SK-N-SH (cell line): ENCODE measurements around a stretch of chr16.

DNA sequence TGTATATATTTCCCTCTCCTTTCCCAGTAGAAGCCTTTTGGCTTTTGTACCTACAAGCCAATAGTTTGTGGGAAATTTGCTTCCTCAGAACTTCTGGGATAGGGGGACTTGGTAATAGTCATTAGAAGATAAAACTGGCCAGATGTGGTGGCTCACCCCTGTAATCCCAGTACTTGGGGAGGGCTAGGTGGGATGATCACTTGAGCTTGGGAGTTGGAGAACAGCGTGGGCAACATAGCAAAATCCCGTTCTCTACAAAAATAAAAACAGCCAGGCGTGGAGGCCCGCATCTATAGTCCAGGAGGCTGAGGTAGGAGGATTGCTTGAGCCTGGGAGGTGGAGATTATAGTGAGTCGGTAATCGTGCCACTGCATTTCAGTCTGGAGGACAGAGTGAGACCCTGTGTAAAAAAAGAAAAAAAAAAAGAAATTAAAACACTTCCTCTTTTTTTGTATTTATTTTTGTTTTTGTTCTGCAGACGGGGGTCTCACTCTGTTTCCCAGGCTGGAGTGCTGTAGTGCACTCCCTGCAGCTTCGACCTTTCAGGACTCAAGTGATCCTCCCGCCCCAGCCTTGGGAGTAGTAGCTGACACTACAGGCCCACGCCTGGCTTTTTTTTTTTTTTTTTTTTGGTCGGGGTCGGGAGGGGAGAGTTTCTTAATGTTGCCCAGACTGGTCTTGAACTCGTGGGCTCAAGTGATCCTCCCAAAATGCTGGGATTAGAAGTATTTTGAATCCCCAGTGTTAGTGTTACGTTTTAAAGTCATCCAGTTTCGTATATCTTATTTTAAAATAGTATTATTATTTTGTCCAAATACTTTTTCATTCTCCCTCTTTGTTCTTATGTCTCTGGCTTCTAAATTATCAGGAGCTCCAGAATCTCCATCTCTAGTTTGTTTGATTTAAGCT is 1.5 kb downstream of the IST1 start:
- RRBS, result no CpG with 5 or more reads among the region's 15 CpGs
CAGE:
- cytosol, long polyA plus RNA, result no peak
- long polyA plus RNA, result no peak
- nucleus, long polyA plus RNA, result no peak

GRCh38 chr16:71923818-71925104 is 28.9 kb downstream of the IST1 start:
- RRBS, result no CpG with 5 or more reads among the region's 14 CpGs
CAGE:
- cytosol, long polyA plus RNA, result no peak
- long polyA plus RNA, result no peak
- nucleus, long polyA plus RNA, result no peak

DNA sequence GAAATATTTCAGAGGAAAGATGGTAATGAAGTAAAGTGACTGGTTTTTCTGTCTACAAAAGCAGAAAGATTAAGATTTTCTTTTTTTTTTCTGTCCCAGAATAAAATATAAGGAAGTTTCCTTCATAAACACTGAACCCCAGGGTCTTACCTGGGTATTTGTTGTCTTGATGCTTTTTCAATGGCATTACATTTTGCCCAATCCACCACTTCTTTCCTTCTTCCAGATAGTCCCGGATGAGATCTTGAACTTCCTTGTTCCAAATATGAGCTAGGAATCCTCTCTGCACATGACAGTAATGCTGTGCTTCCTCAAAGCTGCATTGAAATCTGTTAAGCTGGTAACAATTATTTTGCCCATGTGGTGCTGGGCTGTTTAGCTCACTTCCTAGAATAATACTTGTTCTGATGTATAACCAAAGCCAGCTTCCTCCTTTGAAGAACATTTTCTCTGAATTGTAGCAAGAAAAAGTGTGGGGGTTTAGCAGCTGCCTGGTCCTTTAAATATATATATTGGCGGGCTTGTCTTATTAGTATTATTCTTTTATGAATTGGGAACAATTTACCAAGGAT is 582 bp downstream of the PKD1L3 start:
- RRBS, result no CpG with 5 or more reads among the region's 2 CpGs
CAGE:
- cytosol, long polyA plus RNA, result no peak
- long polyA plus RNA, result no peak
- nucleus, long polyA plus RNA, result no peak

DNA sequence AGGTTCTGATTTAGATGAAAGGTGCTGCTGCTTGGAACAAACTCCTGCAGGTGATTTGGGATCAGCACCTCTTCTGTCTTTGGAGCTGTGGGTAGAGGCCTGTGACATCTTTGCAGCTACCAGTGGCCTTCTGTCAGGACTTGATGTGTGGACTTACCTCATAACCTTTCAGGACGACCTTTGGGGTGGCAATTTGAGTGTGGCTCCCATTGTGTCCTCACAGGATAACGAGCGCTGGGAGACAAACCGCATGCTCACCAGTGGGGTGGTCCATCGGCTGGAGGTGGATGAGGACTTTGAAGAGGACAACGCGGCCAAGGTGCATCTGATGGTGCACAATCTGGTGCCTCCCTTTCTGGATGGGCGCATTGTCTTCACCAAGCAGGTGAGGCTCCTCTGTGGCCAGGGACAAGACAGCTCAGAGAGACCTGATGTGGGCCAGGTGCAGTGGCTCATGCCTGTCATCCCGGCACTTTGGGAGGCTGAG is 6.6 kb downstream of the DHX38 start:
- RRBS, result no CpG with 5 or more reads among the region's 9 CpGs
CAGE:
- cytosol, long polyA plus RNA, result no peak
- long polyA plus RNA, result no peak
- nucleus, long polyA plus RNA, result no peak

- RRBS, result no CpG with 5 or more reads among the region's 7 CpGs
CAGE:
- cytosol, long polyA plus RNA, result no peak
- long polyA plus RNA, result no peak
- nucleus, long polyA plus RNA, result no peak
These were observed 31.6 kb downstream of the DHX38 start for GRCh38 chr16:72125241-72125620.

DNA sequence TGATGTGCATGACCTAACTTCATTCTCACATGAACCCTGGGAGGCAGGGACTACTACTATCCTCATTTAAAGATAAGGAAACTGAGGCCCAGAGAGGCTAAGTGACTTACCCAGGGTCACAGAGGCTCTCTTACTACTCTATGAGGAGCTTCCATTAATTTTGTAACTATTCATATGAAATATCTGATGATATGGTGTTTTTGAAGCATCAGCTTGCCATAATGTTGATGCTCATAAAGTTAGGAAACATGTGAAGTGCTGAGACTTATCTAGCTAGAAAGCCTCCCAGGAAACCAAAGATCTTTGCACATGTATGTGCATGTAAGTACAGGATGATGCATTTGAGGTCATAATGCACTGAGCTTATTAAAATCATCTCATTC is 341 bp downstream of the PMFBP1 start:
CAGE:
- cytosol, long polyA plus RNA, result no peak
- long polyA plus RNA, result no peak
- nucleus, long polyA plus RNA, result no peak

GRCh38 chr16:72425306-72426097 is 253.5 kb upstream of the PMFBP1 start:
- RRBS, result no CpG with 5 or more reads among the region's 27 CpGs
CAGE:
- cytosol, long polyA plus RNA, result no peak
- long polyA plus RNA, result no peak
- nucleus, long polyA plus RNA, result no peak

GRCh38 chr16:72664274-72665460 is 383.3 kb downstream of the ZFHX3 start:
- RRBS, result under 1% methylated on average over 11 of the region's 73 CpGs
CAGE:
- cytosol, long polyA plus RNA, result no peak
- long polyA plus RNA, result start-site peak on the plus strand at chr16:72665128-72665164, 30 and 37 reads in 2 replicates
- nucleus, long polyA plus RNA, result start-site peak on the minus strand at chr16:72664940-72664991, 24 and 45 reads in 2 replicates; start-site peak on the plus strand at chr16:72665091-72665183, 40 and 53 reads in 2 replicates

DNA sequence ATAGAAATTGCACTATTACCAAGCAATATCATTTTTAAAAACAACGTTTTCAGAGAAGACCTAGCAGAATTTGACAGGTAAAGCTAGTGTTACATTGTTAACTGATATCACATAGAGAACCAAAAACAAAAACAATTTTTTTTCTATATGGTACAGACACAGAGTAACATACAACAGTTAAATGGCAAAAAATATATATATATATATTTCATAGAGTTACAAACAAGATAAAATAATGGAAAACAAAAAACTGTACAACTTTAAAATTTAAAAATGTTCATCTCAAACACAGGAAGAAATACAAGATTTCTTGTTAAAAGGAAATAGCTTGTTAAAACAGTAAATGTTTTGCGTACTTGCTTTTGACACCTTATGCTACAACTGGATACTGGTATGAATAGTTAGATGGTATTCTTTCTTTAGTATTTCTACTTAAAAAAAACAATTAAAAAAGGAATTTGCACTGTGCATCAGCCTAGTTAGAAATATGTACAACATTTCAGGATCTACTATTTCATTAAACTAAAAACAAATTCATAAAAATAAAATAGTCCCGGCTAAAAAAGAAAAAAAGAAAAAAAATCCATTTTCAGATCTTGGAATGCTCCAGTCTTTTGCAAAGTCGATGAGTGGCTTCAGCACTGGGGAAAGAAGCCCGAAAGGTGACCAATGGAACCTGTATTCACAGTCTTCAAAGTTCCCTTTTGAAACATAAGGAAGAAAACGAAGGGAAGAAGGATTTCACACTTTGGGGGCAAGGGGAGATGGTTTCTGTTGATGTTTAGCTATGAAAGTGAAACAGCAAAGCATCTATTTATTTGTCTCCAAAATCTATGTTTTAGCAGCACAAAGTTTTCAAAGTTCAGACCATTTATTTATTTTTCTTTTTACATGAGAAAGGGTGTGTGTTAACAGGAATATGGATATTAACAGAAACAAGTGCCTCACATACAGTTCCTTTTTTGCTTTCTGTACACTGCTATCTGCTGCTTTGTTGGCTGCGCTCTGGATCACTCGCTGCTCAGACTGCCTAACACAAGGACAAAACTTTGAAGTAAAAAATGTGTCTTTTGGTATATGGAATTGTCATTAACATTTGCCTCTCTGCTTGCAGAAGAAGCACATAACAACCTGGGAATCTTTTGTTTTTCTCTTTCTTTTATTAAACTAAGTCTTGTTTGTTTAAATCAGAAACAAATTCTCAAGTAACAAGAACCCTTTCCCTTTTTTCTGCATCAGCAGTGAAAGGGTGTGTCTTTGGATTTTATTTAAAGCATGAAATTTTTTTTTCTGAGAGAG is 263.1 kb downstream of the ZFHX3 start:
- RRBS, result no CpG with 5 or more reads among the region's 8 CpGs
CAGE:
- cytosol, long polyA plus RNA, result no peak
- long polyA plus RNA, result no peak
- nucleus, long polyA plus RNA, result start-site peak on the minus strand centred at position 671 of the sequence, 172 bp wide, 59 and 129 reads in 2 replicates; start-site peak on the minus strand centred at position 1,068 of the sequence, 152 bp wide, 46 and 48 reads in 2 replicates

- RRBS, result no CpG with 5 or more reads among the region's 10 CpGs
CAGE:
- cytosol, long polyA plus RNA, result no peak
- long polyA plus RNA, result no peak
- nucleus, long polyA plus RNA, result no peak
These were observed 211.8 kb downstream of the ZFHX3 start for GRCh38 chr16:72836054-72836572.

DNA sequence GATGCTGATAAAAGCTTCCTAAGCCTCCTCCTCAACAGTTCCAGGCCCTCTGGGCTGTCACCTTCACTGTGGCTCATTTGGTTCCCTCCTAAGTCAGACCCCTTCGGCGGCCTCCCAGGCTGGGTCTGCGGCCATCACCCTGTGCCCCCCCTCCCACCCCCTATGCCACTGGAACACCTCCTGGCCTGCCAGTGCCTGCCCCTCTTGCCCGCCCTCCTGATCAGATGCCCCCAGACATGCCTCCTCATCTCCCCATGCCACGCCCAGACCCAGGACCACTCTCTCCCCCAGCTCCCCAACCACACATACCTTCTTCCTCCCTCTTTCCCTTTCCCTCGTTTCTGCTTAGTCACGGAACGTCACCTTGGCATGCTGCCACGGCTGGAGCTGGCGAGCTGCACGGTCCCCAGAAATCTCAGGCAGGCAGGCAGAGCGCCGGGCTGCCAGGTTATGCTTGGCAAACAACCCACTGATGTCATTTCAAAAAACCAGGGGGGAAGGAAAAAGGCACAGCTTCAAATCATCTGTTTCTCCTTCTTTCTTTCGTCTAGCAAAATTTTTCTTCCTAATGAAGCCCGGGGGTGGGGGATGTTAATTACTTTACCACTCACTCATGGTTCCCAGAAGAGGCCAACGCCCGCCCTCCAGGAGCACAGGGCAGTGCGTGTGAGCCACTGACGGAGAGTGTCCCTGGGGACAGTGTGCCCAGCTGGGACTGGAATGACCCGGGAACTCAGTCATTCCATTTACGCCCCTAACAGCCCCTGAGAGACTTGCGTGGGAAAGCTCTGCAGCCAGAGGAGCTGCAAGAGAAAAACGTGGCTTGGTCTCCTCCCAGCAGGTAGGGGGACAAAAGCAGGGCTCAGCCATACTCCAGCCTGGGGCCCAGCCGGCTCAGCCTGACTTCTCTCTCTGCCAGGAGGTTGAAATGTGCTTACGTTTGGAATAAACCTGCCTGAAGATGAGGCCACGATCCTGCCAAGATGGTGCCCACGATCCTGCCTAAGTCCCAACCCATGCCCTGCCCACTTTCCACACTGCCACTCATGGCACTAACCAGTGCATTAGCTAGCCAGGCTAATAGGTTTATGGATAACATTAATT is 199.1 kb downstream of the ZFHX3 start:
- RRBS, result no CpG with 5 or more reads among the region's 27 CpGs
CAGE:
- cytosol, long polyA plus RNA, result no peak
- long polyA plus RNA, result no peak
- nucleus, long polyA plus RNA, result no peak

GRCh38 chr16:72937128-72937930 is 110.6 kb downstream of the ZFHX3 start:
- RRBS, result no CpG with 5 or more reads among the region's 13 CpGs
CAGE:
- cytosol, long polyA plus RNA, result no peak
- long polyA plus RNA, result no peak
- nucleus, long polyA plus RNA, result no peak

DNA sequence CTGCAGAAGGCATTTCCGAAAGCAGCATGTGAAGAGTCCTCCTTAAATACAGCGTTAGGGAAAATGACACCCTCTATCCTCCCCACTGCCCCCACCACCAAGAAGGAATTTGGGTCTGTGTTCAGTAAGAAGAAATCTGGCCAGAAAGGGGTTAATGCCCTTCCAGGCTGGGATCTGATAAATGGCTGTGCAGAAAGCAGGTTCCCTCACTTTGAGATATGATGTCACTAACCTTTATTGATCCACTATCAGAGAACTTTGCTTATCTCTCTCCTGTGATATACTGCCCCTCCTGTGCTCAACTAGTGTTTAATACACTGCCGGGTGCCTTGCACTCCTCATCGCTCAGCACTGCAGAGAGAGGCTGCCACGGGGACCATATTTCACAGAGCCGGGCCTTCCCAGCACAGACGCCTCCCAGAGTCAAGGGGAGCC is 20.3 kb downstream of the ZFHX3 start:
- RRBS, result 69% methylated on average over 4 of the region's 7 CpGs
CAGE:
- cytosol, long polyA plus RNA, result no peak
- long polyA plus RNA, result no peak
- nucleus, long polyA plus RNA, result no peak

GRCh38 chr16:73092328-73093031 is 44.6 kb upstream of the ZFHX3 start:
- RRBS, result no CpG with 5 or more reads among the region's 22 CpGs
CAGE:
- cytosol, long polyA plus RNA, result no peak
- long polyA plus RNA, result no peak
- nucleus, long polyA plus RNA, result no peak

- RRBS, result no CpG with 5 or more reads among the region's 11 CpGs
CAGE:
- cytosol, long polyA plus RNA, result no peak
- long polyA plus RNA, result no peak
- nucleus, long polyA plus RNA, result no peak
These were observed 95.1 kb upstream of the ZFHX3 start for GRCh38 chr16:73142849-73143575.

DNA sequence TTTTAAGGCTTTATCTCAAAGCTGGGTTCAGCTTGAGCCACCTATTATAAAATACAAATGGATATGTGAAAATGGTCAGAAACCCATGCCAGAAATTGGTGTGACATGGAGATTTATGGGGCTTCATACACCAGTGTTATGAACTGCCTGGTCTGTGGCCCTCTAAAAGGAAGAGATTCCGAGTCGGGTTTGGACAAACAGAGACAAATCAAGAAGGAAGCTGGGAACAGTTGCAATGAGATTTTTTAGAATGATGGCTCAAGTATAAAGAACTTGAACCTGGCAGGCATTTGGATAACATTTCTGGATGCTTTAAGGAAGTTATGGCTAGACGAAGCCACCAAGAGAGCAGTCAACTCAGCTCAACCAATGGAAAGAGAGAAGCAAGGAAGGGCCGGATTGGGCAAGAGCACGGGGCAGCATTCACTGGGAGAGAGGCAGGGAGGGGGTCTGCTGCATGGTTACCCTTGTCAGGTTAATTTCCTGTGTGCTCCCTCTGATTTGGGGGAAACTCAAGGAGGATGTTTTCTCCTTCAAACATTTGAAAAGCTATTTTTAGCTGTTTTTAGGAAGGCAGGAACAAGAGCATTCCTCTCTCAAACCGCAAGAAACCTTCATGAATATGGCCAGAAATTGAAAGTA is 118.3 kb upstream of the ZFHX3 start:
- RRBS, result no CpG with 5 or more reads among the region's 6 CpGs
CAGE:
- cytosol, long polyA plus RNA, result no peak
- long polyA plus RNA, result no peak
- nucleus, long polyA plus RNA, result no peak

DNA sequence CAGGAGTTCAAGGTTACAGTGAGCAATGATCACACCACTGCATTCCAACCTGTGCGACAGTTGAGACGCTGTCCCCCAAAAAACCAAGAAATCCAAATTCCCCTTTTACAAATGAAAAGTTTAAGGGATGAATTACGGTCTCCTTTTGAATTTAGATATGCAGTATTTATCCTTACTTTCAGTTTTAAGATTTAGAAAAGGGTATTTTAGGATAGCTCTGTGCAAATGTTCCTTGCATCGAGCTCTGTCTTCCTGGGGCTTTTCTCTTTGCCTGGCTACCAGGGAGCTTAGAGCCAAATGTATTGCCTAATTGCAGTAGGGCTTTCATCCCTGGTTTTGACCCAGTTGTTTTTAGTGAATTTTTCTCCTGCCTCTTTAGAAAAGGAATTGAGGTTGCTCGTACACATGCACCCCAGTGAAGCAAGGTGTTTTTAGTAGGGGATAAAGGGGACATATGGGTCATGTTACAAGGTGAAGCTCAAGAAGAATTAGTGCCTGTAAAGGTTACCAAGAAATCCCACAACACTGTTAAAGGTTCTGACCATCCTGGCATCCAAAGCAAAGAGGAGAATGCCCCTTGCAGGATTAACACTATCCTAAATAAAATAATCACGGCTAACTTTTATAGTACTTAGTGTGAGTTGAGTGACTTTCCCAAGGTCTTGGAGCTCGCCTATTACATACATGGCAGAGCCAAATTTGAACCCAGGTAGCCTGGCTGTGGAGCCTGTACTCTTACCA is 6.2 kb downstream of the PSMD7 start:
- RRBS, result no CpG with 5 or more reads among the region's 7 CpGs
CAGE:
- cytosol, long polyA plus RNA, result no peak
- long polyA plus RNA, result no peak
- nucleus, long polyA plus RNA, result no peak

- RRBS, result no CpG with 5 or more reads among the region's 11 CpGs
CAGE:
- cytosol, long polyA plus RNA, result no peak
- long polyA plus RNA, result no peak
- nucleus, long polyA plus RNA, result no peak
These were observed 28.1 kb upstream of the CLEC18B start for GRCh38 chr16:74449045-74450013.

GRCh38 chr16:74479972-74480638 is 58.8 kb upstream of the CLEC18B start:
- RRBS, result no CpG with 5 or more reads among the region's 9 CpGs
CAGE:
- cytosol, long polyA plus RNA, result no peak
- long polyA plus RNA, result no peak
- nucleus, long polyA plus RNA, result no peak

DNA sequence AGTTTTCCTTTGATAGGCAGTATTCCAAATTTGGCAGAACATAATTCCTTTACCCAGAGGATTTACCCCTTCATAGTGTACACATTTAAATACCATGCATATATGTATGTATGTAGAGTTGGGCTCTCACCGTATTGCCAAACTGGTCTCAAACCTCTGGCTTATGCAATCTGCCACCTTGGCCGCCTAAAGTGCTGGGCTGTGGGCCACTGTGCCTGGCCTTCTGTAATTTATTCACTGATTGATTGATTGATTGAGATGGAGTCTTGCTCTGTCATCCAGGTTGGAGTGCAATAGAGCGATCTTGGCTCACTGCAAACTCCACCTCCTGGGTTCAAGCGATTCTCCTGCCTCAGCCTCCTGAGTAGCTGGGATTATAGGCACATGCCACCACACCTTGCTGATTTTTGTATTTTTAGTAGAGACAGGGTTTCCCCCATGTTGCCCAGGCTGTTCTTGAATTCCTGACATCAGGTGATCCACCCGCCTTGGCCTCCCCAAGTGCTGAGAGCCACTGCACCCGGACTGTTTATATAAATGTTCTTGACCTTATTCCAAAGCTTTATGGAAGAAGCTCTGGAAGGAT is 14.9 kb downstream of the GLG1 start:
- RRBS, result no CpG with 5 or more reads among the region's 6 CpGs
CAGE:
- cytosol, long polyA plus RNA, result no peak
- long polyA plus RNA, result no peak
- nucleus, long polyA plus RNA, result no peak